Caco-2 (cell line): ENCODE data around the genes ZNF618 and TEX48.

- PRO-cap = no peak
- RRBS = 93% methylated on average over 3 of the region's 8 CpGs
Measured at GRCh38 chr9:113155754-113156427, 5.1 kb downstream of the SLC31A2 start.

- PRO-cap = no peak
- RRBS = no CpG with 5 or more reads among the region's 3 CpGs
Measured at GRCh38 chr9:113176455-113176700, 25.6 kb downstream of the SLC31A2 start.

DNA sequence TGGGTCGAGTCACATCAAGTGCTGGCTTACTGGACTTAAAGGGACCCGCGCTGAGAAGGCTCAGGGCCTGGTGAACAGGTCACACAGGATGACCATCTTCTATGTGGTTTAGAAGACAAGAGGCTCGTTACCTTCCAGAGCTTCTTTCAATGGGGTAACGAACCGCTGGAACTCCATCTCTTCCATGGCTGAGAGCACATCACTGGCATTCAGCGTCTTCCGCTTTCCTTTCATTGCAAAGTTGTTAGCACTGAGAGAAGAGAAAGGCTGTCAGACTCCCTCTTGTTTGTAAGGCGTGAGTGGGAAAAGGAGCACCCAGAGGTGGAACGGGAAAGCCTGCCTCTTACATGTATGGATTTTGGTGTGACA is 1.0 kb downstream of the POLE3 start:
- PRO-cap = no peak
- RRBS = no CpG with 5 or more reads among the region's 10 CpGs

- PRO-cap = no peak
- RRBS = 56% methylated on average over 4 of the region's 10 CpGs
Measured at GRCh38 chr9:113540958-113541799, 77.7 kb downstream of the RGS3 start.

DNA sequence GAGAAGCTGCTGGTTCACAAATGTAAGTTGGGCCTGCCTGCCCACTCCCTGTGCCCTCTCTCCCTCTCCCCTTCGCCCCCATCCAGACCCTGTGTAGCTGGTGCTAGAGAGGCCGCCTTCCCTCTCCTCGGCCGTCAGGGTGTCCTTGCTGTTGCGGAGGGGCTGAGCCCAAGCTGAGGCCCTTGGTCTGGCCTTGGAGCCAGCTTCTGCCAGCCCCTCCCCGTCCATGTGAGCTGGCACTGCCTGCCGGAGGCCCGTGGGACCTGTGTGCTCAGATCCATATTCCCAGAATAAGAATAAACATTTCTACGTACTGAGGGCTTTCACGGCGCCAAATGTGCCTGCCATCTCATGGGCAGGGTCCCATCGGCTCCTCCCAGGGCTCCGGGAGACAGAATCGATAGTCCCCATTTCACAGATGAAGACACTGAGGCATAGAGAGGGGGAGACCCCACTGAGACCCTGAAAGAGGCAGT is 131.5 kb downstream of the RGS3 start:
- PRO-cap = no peak
- RRBS = no CpG with 5 or more reads among the region's 14 CpGs

DNA sequence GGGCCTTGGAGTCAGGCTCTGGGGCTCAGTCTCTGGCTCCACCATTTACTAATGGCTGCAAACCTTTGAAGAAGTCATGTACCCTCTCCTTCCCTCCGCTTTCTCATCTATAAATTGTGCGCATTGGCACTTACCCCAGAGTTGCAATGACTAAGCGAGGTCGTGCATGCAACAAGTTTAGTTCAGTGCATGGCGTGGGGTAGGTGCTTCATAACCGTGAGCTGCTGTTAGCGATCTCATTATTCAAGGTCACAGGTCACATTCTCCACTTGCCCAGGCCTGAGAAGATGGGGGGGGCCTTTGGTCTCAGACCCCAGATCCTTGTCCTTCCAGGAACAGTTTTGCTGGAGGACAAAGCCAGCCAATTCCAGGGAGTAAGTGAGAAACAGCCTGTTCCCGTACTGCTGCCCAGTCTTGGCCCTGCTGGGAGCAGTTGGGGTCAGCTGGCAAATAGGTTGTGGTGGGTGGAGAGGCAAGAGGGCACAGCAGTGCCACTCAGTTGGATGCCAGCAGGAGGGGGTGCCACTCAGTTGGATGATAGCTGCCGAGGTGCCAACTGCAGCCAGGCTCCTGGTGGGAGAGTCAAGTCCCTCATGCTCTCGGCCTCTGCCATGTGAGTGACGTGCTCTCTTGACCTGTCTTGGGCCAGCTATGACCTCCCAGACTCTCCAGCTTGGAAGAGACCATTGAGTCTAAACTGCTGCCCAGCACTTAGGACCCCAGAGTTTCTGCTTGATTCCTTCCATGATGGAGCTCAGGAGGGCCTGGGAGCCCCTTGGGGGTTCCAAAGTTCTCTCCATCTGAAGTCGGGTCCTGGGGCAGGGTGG is 136.9 kb downstream of the RGS3 start:
- PRO-cap = no peak
- RRBS = no CpG with 5 or more reads among the region's 12 CpGs

- PRO-cap = no peak
- RRBS = no CpG with 5 or more reads among the region's 16 CpGs
Measured at GRCh38 chr9:113621248-113621978, 157.9 kb downstream of the RGS3 start.

DNA sequence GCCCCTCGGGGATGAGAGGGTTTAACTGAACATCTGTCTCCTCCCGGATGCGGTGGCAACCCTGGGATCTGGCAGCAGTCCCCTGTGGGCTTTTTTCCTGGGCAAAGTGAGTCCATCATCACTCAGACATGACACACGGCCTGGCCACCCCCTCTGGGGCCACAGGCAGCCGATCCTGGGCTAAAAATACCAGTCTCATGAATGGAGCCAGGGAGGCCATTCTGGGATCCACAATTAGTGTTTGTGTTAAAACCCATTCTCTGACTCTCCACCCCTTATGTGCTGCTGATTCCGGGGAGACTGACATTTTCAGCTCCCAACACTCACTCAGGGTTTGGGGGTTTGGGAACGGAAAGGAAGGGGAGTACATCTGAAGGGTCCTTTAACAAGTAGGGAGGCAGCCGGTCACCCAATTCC is 161.3 kb downstream of the RGS3 start:
- PRO-cap = no peak
- RRBS = 93% methylated on average over 2 of the region's 8 CpGs

DNA sequence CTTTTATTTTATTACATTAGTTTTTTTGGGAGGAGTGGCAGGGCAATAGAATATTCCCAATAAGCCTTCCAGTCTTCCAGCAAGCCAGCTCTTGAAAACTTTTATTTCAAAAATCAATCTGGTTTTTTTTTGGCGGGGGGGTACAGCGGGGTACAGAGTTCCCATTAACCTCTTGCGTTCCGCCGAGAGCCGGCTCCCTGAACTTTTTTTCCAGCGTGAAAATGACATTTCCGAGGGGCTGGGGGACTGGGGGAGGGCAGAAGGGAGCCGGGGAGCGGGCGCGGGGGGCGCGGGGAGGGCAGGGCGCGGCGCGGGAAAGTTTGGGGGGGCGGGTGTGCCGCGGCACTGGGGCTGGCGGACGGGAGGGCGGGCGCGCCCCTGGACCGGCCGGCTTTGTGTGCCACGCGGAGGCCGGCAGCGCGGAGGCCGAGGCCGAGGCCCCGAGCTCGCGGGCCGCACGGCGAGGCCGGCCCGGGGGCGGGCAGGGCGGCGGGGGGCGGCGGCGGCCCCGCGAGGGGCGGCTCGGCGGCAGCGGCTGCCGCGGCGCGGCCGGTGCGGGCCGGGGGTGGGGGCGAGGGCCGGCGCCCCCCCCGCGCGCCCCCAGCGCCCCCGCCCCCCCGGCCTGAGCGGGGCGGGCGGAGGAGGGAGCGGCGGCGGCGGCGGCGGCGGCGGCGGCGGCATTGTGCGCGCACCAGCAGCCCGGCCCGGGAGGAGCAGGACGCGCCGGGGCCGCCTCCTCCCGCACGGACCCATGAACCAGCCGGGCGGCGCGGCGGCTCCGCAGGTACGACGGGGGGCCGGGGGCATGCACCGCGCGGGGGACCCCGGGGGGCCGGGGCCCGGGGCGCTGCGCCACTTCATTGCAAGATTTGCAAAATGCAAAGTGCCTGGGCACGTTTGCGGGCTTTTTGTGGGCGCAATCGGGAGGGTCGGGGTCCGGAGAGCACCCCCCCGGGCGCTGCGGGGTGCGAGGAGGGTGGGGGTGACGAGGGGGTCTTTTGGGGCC is at the start of gene ZNF618:
Gene ZNF618, plus strand, starts transcription at position 680 of the 1,006 bp plus-strand sequence.
- PRO-cap = unidirectional peak, plus-strand start at position 645 of the sequence
- RRBS = 4% methylated on average over 74 of the region's 122 CpGs

GRCh38 chr9:114004105-114004740 is 73.9 kb downstream of the AMBP start:
- PRO-cap = no peak
- RRBS = no CpG with 5 or more reads among the region's 17 CpGs

- PRO-cap = no peak
- RRBS = 93% methylated on average over 3 of the region's 9 CpGs
Measured at GRCh38 chr9:114113010-114113524, 14.0 kb upstream of the KIF12 start.

DNA sequence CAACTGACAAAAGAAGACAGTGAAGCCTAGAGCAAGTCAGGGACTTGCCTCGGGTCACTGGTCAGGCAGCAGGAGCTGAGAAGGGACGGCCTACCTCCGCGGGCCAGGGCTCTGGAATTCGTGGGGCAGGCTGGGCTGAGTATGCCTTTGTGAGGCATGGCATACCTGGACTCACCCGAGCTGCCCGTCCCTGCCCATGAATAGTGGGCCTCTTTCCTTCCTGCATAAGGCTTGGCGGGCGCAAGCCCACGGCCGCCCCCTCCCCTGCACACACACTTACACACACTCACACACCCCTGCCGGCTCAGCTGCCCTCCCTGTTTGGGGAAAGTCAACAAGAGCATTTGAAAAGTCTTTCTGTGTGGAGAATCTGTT is 19.0 kb upstream of the KIF12 start:
- PRO-cap = no peak
- RRBS = no CpG with 5 or more reads among the region's 12 CpGs

- PRO-cap = bidirectional peak, plus-strand start at chr9:114153988, minus-strand start at chr9:114153857
- RRBS = 2% methylated on average over 36 of the region's 85 CpGs
Measured at GRCh38 chr9:114153632-114154631, 1.4 kb upstream of the COL27A1 start.

- PRO-cap = unidirectional peak, minus-strand start at chr9:114156432
- RRBS = 13% methylated on average over 8 of the region's 48 CpGs
Measured at GRCh38 chr9:114156321-114157414, 1.3 kb downstream of the COL27A1 start.

GRCh38 chr9:114331648-114332202 is 2.1 kb downstream of the ORM2 start:
- PRO-cap = no peak
- RRBS = no CpG with 5 or more reads among the region's 9 CpGs

GRCh38 chr9:114344269-114344653 is 14.6 kb downstream of the ORM2 start:
- PRO-cap = no peak
- RRBS = no CpG with 5 or more reads among the region's 13 CpGs

- PRO-cap = no peak
- RRBS = 98% methylated on average over 4 of the region's 19 CpGs
Measured at GRCh38 chr9:114367583-114368589, 19.9 kb downstream of the AKNA start.

- PRO-cap = no peak
- RRBS = no CpG with 5 or more reads among the region's 15 CpGs
Measured at GRCh38 chr9:114612036-114613158, 1.3 kb downstream of the TMEM268 start.

GRCh38 chr9:114681791-114682358 is at the start of gene TEX48:
Gene TEX48, minus strand, starts transcription at chr9:114682192.
- PRO-cap = no peak
- RRBS = no CpG with 5 or more reads among the region's 8 CpGs

DNA sequence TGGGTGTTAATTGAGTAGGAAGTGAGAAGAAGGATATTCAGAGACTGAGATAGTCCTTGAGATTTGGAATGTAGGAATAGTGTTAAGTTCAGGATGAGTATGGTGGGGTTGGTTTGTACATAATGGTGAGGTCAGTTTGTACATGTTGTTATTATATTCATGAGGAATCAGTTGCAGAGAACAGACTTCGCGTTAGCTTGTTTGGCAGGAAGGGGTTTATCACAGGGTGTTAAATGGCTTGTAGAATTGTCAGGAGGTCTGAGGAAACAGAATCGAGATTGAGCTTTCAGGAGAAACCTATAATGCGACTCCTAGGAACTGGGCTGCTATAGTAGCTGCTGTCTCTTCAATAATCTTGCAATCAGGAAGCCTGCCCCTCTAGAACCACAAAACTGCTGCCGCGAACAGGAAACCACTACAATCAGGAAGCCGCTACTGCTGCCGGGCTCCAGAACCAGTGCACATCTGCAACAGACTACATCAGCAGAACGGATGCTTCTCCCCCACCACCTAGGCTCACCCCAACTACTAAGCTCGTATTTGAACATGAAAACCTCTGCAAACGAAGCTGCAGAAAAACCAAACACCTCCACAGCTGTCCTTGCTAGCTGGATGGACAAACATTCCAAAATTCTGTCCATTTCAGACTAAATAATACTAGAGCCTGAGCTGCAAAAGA is 31.7 kb downstream of the TNFSF8 start:
- PRO-cap = no peak
- RRBS = no CpG with 5 or more reads among the region's 11 CpGs